ENCODE measurements around a stretch of chr12.

DNA sequence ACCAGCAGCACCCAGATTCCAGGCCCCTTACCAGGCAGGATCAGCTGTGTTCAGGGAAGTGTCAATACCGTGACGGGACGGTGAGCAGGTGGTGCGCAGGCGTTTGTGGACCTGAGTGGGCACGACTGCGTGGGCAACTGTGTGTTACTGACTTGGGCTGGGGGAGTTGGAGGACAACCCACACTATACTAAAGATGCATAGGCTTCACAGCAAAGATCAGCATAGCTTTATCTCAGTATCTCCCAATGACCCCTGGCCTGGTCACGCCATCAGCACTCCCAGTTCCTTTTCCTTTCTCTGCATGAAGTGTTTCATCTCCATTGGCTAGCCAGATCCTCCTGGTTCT lies 9.7 kb downstream of the IQSEC3 start:
- PRO-cap, 2 experiments: no peak in any of the 2 experiments

GRCh38 chr12:176256-177238 lies 37.4 kb downstream of the SLC6A12 start:
- PRO-cap, 2 experiments: no peak in any of the 2 experiments

GRCh38 chr12:465955-466595 lies 6.3 kb downstream of the B4GALNT3 start:
- PRO-cap, 2 experiments: no peak in any of the 2 experiments

GRCh38 chr12:484213-484719 lies 24.5 kb downstream of the B4GALNT3 start:
- PRO-cap, 2 experiments: no peak in any of the 2 experiments

- PRO-cap, 2 experiments: no peak in any of the 2 experiments
These were observed 49.1 kb downstream of the B4GALNT3 start for GRCh38 chr12:508673-509446.

- PRO-cap, 2 experiments: no peak in any of the 2 experiments
These were observed 78.8 kb downstream of the B4GALNT3 start for GRCh38 chr12:538473-538998.

DNA sequence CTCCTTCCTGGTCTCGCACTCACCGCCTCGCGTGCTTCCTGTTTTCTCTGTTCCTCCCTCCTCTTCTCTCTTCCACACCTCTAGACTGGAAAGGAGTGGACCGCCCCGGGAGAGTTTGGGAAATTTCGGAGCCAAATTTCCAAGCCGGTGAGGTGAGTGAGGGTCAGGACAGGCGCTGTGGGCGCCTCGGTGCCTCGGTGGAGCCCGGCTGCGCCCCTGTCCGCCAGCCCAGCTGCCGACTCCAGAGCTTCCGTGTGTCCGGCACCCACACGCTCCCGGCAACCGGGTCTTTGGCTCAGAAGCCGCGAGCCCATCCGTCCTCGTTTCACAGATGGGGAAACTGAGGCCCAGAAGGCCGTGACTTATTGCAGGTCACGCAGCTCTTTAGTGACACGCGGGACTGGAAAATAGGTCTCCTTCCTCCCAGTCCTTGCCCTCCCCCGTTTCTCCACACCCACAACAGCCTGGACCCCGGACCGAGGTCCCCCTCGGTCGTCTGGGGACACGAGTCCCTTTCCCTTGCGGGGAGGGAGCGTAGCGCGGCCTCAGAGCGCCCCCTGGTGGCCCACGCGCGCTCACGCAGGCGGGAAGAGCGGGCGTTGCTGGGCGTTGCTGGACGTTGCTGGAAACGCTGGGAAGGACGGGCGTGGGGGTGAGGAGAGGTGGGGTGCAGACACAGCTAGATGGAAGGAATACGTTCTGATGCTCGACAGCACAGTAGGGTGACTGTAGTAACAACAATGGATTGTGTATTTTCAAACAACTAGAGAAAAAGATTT lies 87.0 kb downstream of the B4GALNT3 start:
- PRO-cap, 2 experiments: no peak in any of the 2 experiments

- PRO-cap, 2 experiments: no peak in any of the 2 experiments
These were observed 85.3 kb downstream of the NINJ2 start for GRCh38 chr12:577970-578377.

DNA sequence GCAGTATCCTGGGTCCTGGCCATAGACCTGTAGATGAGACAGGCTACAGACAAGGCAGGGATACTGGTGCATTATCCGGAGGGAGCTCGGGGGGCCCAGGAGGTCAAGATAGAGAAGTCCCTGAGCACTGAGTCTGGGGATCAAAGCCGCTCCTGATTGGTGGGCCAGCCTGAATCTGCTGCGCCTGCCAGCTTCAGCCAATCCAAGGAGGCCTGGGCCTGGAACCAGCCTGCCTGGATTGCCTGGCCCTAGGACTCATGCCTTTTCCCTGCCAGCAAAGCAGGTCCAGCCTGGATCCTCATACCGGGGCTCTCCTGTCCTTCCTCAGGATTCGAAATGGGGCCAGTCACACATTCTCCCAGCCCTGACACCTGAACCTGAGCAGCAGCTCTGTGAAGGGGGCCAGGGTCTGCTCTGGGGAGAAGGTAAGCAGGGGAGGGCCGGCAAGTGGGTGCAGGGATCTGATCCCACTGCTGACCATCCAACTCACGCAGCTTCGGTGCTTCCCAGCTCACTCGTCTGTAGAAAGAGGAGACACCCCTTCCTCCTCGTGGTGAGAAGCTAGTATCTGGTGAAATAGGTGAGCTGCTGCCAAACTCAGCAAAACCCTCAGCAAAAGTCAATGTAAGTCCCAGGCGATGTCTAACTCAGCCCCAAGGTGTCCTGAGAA lies 81.9 kb downstream of the NINJ2 start:
- PRO-cap, 2 experiments: no peak in any of the 2 experiments

GRCh38 chr12:583230-584188 lies 79.7 kb downstream of the NINJ2 start:
- PRO-cap, 2 experiments: no peak in any of the 2 experiments

DNA sequence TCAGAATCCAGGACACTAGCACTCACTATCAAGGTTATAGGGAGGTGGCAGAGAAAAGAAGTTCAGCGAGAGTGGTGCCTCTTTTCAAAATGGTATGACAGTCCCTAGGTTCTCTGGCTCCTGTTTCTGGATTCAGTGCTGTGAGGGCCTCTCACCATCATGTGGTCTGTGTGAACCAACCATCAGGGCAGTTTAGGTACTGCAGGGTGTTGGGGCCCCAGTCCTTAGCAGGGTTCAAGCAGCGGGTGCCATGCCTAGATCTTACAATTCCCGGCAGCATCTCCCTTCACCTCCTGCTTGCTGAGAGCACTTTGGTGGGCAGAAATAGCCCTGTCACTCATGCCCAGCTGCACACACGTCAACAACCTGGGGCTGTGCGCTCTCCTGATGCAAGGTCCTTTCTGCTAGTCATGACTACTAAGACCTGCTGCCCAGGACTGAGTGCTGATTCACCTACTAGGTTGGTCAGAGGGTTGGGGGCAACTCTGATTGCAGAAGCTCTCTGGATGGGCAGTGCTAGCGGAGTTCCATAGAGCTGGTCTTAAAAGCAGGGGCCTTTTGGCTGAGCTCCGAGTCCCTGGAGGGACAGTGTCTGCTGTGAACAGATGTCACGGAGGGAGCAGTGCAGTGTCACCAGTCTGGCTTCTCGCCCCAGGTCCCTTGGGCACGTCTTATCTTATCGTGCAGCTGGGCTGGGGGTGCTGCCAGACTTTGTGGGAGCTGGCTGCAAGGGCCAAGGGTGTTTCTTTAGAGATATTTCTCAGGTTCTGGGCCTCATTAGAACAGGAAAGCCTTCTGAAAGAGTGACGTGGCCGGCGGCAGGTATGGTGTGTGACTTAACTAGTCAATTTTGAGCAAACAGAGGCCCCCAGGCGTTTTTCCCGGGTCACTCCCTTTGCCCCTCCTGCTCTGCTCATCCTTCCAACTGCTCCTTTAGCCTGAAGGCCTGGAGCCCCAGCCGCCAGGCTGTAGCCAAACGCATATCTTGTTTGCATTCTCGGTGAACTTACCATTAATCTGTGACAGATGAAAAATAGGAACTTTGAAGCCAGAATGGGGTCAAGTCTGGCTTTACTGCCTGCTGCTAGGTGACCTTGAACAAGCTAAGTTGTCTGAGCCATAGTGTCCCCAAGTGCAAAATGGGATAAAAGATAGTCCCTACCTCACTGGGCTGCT lies 71.8 kb downstream of the NINJ2 start:
- PRO-cap, 2 experiments: no peak in any of the 2 experiments

DNA sequence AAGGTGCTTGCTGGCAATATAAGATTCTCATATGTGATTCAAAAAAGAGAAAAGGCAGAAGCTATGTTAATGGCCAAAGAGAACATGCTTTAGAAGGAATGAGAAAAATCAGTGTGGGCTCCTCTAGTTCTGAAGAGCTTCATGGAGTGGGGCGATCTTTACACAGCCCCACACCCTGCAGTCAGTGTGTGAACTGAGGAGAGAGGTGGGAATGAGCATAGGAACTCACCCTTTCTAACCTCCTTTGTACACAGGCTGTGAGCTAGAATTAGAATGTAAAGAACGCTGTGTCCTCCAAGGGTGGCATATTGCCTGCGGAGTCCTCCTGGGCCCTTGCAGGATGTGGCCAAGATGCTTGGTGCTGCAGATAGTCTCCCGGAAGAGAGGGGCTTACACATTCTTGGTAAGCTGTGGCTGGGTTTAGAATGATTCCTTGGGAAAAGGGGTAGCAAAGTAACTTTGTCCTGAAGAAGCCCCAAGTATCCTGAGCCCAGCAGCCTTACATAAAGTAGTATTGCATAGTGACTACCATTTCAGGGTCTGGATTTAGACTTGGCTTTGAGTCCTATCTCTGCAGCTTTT lies 43.9 kb downstream of the NINJ2 start:
- PRO-cap, 2 experiments: no peak in any of the 2 experiments

DNA sequence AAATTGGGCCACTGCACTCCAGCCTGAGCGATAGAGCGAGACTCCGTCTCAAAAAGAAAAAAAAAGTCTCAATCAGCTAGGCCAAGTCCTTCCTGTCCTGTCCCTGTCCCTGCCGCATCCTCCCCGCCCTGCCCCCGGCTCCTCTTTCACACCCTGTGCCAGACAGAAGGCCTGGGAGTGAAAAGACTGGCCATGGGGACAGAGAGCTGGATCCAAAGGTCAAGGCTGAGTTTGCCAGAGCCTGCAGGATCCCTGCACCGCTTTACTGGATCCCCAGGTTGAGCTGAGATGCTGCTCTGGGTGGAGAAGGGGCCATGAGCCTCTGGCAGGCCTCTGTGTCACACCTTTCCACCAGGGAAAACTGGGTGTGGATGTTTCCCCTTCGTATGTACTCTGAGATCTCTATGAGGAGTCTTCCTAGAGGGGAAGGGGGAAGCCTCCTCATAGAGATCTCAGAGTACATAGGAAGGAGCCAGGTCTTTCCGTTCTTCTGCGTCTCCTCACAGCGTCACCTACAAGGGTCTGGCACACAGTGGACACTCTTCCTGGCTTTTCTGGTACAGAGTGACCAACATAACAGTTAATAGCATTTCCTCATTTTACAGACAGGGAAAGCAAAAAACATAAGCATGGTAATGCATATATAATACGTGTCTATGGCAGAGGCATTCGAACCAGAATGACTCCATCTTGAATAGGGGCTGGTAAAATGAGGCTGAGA lies 35.2 kb downstream of the NINJ2 start:
- PRO-cap, 2 experiments: no peak in any of the 2 experiments

- PRO-cap, 2 experiments: peak in 2 of 2 experiments; most common plus-strand start chr12:684628 (in 2)
These were observed 21.2 kb upstream of the NINJ2 start for GRCh38 chr12:684509-684723.

DNA sequence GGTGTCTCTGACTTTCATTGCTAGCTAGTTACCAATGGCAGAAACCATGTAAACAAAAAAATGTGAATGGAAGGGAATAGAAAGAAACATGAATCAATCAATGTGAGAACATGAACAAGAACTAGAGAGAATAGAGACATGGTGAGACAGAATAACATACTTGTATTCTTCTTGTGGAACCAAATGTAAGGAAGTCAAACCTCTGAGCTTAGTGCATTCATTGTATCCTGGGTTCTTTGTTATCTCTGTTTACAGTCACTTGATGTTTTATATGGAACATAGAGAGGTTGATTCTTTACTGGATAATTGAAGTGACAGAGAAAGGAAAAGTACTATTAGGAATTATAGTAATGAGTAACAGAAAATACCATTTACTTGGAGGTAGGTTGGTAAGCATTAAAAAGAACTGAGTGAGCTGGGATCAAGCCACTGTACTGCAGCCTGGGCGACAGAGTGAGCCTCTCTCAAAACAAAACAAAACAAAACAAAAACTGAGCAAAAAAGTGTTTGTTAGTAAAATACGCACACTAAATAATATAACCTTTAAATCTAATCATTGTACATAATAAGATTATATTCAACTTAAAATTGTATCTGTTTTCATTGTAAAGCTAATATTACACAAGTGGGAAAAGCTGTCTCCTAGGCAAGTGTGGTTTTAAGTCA lies 2.4 kb upstream of the WNK1 start:
- PRO-cap, 2 experiments: peak in 2 of 2 experiments; most common plus-strand start position 429 of the sequence (in 2)

DNA sequence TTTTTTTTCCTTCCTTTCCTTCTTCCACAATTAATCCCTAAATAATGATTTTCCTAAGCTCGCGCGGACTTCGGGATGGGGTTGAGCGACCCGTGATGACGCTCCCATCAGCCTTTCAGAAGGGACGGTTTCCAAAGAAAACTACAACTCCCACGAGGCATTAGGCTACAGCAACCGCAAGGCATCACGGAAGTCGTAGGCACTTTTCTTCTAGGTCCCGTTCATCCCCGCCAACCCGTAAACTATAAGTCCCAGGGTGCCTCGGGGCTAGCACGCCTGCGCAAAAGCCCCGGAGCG lies 214 bp upstream of the WNK1 start:
- PRO-cap, 2 experiments: no peak in any of the 2 experiments

- PRO-cap, 2 experiments: peak in 2 of 2 experiments; most common plus-strand start chr12:765446 (in 2)
These were observed 12.9 kb downstream of the WNK1 start for GRCh38 chr12:765345-765618.

- PRO-cap, 2 experiments: no peak in any of the 2 experiments
These were observed 77.6 kb downstream of the WNK1 start for GRCh38 chr12:829950-830418.

DNA sequence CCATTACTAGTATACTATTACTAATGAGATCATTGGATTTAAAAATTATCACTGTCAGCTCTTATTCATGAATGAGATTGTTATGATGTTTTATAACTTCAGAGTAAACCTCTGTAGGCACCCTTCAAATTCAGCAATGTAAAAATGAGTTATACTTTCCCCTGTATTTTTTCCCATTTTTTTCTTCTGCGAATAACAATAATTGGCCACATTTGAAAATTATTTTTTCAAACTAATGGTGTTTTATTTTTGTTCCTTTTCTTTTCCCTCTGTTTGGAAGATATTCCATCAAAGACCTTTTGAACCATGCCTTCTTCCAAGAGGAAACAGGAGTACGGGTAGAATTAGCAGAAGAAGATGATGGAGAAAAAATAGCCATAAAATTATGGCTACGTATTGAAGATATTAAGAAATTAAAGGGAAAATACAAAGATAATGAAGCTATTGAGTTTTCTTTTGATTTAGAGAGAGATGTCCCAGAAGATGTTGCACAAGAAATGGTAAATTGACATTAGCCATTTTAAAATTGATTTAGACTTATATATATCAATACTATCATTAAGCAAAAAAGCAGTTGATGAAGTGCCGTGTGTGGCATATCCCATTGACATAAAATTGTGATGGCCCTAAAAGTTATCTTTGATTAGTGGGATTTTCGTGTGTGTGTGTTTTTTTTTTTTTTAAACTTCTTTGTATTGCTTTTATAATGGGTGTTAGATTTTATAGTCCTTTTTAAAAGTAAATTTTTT lies 90.4 kb downstream of the RAD52 start:
- PRO-cap, 2 experiments: no peak in any of the 2 experiments

GRCh38 chr12:1099013-1099636 lies 108.1 kb downstream of the ERC1 start:
- PRO-cap, 2 experiments: no peak in any of the 2 experiments